Metastatic Breast Carcinoma in the Ovary (tissue), 3 donors: Measurements from ENCODE around the genes TRHDE and NAV3.

- PRO-cap, 3 experiments, result peak in 1 of 3 experiments; most common plus-strand start chr12:71947862 (in 1); most common minus-strand start chr12:71947691 (in 1)
These were observed 8.9 kb downstream of the TPH2 start for GRCh38 chr12:71947351-71948194.

- PRO-cap, 3 experiments, result no peak in any of the 3 experiments
These were observed 795 bp upstream of the TRHDE start for GRCh38 chr12:72271149-72272000.

DNA sequence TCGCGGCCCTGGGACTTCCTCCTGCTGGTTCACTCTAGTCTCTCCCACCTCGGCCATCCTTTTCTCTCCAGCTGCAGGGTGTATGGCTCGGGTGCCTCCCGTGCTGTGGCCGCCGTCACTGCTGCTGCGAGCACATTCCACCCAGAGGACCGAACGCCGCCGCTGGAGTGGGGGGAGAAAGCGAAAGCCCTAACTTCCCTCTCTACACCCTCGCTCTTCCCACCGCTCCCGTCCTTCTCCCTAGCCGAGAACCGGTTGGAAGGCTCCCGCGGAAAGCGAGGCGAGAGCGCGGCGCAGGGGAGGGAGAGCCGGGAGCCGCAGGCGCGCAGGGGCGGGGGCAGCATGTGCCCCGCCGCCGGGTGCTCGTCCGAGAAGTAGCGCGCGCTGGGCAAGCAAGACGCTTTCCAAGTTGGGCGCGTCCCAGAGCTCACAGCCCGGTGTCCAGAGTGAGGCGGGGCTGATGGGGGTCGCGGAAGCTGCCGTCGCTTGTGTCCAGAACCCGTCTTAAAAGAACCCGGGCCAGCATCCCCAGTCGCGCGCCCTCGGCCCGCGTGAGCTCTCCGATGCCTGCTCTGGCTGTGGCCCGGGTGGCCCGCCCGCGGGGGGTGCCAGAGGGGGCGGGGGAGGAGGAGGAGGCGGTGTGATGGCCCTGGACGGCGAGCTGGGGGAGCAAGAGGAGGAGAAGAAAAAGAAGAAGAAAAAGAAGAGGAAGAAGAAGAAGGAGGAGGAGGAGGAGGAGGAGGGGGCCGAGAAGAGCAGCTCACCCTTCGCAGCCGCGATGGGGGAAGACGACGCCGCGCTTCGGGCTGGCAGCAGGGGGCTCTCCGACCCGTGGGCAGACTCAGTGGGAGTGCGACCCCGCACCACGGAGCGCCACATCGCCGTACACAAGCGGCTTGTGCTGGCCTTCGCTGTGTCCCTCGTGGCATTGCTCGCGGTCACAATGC is at the start of gene TRHDE:
TSS of gene TRHDE (plus strand) at position 370 of the 947 bp plus-strand sequence.
- PRO-cap, 3 experiments, result no peak in any of the 3 experiments

- PRO-cap, 3 experiments, result no peak in any of the 3 experiments
These were observed 2.8 kb downstream of the TRHDE start for GRCh38 chr12:72274821-72275461.

DNA sequence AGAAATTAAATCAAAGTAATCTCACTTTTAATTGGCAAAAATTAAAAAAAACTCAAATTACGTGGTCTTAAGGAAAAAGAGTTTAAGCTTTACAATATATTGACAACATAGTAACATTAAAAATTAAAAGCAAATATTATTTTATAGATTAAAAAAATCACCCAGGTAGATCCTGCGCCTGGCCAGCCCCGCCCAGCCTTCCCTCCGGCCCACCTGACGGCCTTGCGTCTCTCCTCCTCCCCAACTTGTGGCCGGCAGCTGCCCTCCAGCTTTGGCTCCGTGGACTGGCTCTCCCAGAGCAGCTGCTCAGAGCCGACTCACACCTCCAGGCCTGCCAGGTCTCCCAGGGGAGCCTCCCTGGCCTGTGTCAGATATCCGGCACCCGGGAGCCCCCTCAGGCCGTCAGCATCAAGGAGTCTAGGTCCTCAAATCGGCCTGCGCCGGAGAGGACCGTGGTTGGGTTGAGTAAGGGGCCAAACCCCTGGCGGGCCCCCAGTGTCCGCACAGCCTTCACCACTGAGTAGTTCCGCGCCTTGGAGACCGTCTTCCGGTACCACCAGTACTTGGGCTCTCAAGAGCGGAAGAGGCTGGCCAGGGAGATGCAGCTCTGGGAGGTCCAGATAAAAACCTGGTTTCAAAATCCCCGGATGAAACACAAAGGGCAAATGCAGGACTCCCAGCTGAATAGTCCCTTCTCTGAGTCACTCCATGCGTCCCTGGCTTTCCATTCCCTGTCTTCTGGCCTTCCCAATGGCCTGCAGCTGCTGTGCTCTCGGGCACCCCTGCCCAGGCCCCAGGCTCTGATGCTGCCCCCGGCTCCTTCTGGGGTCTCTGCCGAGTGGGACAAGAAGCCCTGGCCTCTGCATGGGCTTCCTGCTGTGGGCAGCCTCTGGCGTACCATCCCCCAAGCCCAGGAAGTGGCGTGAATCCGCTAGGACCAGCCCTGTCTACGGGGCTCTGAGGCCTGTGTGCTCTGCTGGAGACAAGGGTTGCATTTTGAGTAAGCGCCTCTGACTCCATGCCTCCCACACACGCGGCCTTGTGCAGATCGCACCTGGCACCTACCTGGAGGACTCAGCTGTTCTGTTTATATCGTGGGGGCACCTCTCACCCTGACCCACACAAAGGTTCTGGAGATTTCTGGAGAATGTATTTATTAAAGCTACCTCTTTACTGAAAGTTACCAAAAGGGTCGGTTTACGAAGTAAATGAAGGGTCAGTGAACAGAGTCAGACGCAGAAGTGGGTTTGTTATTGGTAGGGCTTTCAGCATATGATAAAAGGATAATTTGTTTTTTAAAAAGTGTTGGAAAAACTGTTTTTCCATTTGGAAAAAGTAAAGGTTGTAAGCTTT is 245.1 kb upstream of the ATXN7L3B start:
- PRO-cap, 3 experiments, result no peak in any of the 3 experiments

DNA sequence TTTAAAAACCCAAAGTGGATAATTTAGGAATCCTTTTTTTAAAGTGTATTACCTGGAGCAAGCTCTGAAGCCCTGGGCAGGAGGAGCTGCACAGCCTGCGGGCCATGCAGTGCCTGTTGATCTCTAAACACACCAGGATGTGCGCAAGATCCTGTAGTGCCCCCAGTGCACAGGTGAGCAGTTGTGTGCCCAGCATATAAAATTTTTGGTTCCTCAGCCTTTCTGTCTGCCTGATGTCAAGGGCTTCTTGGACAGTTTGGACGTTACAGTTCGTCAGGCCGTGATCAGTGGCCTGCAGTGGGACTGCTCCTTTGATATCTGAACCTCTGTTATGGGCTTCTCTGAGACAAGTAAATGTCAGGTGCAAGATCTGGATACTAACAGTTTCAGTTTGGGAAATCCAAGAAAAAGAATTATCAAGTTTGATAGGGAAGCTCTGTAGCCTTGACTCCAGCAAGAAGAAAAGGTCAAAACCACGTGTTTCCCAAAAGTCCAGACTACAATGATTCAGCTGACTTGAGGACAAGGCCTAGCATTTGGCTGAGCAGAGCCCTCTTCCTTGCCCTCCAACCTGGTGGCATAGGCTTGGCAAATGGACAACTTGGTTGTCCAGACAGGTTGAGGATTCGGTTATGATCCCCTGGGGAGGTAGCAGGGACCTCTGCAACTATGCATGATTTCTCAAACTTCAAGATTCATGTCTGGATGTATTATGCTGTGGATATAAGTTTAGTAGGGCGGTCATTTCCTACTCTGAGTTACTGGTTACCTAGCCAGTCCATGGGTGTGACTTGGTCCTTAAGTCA is 1.1 kb downstream of the ATXN7L3B start:
- PRO-cap, 3 experiments, result no peak in any of the 3 experiments

DNA sequence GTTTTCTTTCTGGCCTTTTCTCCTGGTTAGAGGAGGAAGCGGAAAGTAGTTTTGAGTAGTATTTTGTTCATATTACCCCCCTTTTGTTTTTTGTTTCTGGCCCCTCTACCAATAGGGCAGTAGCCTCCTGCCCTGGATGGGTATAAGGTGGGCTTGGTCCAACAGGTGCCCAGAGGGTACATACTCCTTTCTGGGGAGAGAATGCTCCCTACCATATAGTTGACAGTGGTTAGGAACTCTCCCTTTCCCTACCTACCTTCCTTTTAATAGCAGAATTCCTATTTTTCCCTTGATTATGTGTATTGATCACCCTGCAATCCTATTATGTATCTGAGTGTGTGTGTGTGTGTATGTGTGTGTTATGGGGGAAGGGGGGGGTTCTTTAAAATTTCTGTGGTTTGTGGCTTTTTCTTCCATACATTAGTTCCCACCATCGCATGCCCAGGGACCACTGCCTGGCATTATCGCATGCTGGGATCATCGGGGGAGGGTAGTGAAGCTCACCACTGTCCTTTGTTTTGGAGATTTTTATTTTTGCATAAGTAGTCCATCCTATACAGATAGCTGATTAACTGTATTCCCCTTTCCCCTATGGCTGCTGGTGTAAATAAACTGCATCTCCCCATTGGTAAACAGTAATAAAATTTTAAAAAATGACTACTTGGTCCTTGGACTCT is 3.3 kb downstream of the ATXN7L3B start:
- PRO-cap, 3 experiments, result no peak in any of the 3 experiments

- PRO-cap, 3 experiments, result no peak in any of the 3 experiments
These were observed 161.5 kb downstream of the KCNC2 start for GRCh38 chr12:75048107-75048606.

DNA sequence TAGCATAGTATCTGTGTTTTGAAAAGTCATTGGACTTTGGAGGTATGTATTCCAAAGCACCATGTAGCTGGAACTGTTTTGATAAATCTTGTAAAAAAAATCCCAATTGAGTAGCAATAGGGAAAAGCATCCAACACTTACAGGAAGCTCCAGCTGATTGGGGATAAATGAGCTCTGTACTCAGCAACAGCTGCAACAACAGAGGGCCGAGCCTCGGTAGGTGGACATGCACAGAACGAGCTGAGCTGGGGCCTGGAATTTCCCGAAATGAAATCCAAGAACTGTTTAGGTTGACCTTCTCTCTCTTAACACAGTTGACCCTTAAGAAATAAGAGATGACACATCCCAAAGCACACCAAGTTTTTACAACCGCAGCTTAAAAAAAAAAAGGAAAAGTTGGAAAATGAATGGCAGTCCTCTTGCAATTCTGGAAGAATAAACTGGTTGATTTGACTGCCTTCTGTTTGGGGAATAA is 194.6 kb upstream of the KRR1 start:
- PRO-cap, 3 experiments, result peak in 1 of 3 experiments; most common plus-strand start position 195 of the sequence (in 1)

DNA sequence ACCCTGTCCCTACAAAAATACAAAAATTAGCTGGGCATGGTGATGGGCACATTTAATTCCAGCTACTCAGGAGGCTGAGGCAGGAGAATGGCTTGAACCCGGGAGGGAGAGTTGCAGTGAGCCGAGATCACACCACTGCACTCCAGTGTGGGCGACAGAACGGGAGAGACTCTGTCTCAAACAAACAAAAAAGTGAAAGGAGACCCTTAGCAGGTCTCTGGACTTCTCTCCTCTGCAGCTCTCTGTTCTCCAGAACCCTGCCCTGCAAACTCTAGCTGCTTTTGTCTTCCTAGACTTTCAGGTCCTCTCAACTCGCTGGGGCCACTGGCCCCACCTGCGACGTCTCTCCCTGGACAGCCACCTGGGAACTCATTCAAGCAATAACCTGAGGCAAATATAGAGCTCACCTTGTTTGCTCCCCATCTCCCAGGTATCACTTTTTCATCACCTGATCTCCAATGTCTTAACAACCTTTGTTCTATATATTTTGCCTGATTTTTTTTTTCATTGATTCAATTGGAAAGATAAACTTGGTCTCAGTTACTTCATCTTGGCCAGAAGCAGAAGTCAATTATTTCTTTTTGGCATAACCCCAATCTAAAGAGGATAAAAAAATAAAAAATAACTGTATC is 221.6 kb upstream of the KRR1 start:
- PRO-cap, 3 experiments, result peak in 1 of 3 experiments; most common minus-strand start position 273 of the sequence (in 1)

DNA sequence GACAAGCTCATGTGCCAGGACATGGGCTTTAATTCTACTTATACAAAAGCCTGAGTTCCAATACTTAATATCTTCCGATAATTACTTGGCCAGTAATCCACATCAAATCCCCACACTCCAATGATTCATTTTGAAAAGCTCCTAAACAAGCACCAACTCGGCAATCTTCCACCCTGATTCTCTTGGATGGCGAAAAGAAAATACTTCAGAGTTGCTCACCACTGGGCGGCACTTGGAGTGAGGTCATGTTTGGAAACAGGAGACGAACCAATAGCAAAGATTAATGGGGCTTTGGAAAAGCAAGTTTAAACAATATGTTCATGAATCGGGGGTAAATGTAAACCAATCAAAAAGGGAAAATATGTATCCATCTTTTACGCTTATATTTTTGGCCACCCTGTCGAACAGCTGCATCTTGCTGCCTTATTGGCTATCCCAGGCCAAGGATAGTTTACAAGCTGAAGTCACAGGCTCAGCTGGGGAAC is 263.7 kb downstream of the NAP1L1 start:
- PRO-cap, 3 experiments, result no peak in any of the 3 experiments

DNA sequence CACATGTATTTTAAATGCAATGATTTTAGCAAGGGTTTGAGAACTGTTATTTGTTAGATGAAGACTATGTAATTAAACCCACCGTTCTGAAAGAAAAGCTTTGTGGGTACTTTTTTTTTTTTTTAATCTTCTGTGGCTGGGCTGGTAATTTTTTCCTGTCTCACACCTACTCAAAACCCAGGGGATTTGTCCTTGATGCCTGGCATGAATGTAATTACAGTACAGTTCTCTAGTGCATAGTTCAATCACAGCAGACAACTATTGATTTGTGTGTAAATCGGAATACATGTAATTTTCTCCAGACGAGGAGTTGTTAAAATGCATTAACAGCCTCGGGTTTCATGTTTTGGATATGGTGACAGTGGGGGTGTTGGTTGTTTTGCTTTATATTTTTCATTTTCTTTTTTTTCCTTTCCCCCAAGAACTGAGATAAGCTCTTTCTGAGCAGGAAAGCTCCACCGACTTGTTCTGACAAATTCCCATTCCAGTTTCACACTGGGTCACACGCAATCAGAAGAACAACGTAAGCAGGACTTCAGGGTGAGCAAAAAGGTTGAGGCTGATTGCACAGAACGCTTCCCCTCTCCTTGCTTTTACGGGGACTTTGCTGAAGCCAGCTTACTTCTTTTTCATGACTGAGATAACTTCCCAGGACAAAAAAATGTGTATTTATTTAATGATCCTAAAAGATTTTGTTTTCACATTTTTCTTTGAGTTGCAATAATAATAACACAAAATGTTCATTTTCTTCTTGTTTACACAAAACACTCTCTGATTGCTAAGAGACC is 206.3 kb downstream of the NAP1L1 start:
- PRO-cap, 3 experiments, result peak in 1 of 3 experiments; most common minus-strand start position 470 of the sequence (in 1)

GRCh38 chr12:75974505-75974911 is 110.0 kb downstream of the NAP1L1 start:
- PRO-cap, 3 experiments, result no peak in any of the 3 experiments

DNA sequence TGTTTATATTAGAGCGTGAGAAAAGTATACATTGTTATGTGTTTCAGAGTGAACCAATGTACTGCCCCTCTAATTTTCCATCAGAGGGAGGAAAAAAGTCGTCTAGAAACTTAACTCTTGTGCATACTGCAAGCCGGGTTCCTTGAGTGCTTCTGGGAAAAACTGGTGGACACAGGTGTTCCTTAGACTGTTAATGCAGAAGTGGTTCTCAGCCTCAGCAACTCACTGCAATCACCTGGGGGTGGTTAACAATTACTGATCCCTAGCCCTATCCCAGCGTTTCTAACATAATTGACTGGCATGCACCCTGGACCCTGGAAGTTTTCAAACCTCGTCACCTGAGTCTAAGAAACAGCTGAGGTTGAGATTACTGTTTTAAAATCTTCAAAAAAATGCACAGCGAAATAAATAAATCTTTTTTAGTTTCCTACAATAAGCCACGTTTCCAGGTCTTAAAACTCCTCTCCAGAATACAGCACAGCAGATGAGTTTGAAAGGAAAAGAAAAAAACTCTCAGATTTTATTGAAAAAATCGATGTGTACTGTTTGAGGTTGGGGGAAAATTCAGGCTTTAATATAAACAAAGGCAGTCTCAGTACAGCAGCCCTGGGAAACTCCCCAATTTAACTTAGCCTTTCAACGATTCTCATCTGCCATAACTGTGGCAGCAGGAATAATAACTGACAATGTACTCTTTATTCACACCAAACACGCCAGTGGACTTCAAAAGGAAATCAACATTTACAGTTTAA is 98.4 kb downstream of the NAP1L1 start:
- PRO-cap, 3 experiments, result no peak in any of the 3 experiments

DNA sequence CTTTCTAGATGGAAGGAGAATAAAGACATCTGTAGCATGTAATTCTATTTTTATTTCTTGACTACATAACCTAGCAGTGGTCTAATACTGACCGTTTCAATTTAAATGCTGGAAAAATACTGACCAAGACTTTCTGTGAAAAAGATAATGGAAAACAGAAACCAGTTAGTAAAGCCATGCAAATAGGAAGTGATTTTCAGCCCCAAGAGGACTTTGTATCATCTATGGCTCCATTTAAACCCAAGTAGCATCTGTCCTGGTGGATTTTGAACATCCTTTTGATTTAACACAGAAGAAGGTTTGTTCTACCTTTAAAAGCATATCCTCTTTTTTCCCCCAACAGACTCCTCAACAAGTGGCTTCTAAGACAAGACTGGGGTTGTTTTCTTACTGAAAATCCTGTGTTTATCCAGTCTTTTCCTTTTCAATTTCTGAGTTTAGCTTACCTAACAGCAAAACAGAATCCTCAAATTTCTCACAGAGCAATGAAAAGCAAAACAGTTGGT is 55.9 kb downstream of the NAP1L1 start:
- PRO-cap, 3 experiments, result peak in 1 of 3 experiments; most common minus-strand start position 426 of the sequence (in 1)

- PRO-cap, 3 experiments, result peak in 3 of 3 experiments; most common plus-strand start chr12:76030080 (in 2); most common minus-strand start chr12:76030195 (in 2)
These were observed 54.6 kb downstream of the NAP1L1 start for GRCh38 chr12:76029766-76030440.

- PRO-cap, 3 experiments, result peak in 1 of 3 experiments; most common plus-strand start chr12:76092729 (in 1)
These were observed 8.1 kb upstream of the NAP1L1 start for GRCh38 chr12:76092578-76092952.

DNA sequence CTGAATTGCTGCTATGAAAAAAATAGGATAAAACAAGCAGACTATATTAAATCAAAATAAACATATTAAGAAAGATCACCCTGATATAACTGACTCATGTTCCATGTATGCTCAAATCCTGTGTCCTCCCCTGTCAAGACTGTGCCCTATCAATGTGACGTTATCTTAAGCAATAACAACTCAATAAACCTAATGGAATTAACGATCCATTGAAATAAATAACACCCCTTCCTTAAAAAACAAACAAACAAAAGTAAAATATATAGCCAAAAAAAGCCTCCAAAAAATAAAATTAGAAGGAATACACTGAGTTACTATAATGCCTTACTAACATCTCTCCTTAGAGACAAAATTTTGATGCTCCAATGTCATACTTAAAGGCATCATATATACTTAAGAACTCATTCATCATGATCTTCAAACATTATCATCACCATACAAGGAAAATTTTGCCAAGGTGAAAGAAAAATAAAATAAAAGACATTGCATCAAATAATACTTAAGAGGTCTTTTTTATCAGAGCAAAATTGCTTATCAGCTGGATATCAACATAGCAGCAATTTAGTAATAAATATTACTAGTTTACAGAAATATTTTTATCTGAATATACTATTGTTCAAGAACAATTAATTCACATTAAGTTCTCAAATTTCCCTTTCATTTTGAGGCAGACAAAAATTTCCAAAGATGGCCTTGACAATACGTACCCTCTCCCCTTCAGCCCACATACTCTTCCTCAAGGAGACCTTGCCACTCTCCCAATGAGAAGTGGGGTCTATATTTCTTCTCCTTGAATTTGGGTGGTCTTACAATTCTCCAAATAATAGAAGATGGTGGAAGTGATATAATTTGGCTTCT is 25.6 kb upstream of the BBS10 start:
- PRO-cap, 3 experiments, result no peak in any of the 3 experiments

DNA sequence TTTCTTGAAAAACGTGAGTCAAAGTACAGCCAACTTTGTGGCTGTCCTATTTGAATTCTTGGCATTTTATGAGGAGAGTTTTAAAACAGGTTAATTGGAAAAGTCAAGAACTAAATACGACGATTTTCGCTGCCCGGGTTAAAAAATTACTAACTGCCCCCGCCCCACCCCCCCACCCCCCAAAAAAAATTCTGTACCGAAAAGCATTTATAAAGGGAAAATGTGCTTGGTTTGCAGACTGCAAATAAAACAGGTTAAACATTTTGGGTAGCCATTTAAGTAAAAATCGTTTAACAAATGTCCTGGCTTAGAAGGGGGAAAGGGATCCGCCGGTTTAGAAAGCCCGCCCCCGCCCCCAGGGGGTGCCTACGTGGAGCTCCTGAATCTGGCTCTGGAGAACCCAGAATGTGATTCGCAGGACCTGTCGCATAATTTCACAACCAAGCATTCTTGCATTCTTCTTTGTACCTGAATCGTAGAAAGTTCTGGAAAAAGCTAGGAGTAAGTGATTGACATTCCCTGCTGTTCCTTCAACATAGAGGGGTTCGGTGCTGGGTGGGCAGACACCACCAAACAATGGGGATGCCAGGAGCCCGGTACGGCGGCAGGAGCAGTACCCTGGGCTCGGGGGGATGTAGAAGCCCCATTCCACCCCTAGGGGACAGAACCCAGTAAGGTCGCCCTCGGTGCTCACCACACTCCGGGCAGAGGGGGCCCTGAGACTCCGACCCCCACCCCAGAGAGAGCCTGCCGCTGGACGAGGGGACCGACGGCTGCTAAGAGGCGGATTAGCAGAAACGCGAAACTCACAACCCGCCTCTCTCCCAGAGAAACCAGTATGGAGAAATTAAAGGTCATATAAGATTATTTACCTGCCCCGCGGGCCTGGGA is 776 bp downstream of the CSRP2 start:
- PRO-cap, 3 experiments, result peak in 3 of 3 experiments; most common plus-strand start position 396 of the sequence (in 2); most common minus-strand start position 438 of the sequence (in 2)

- PRO-cap, 3 experiments, result no peak in any of the 3 experiments
These were observed at the start of gene NAV3 for GRCh38 chr12:77830436-77831871. TSS of gene NAV3 (plus strand) at chr12:77830894.